HCT116 (cell line): ENCODE data around the genes RINL, ZFP36 and SUPT5H.

DNA sequence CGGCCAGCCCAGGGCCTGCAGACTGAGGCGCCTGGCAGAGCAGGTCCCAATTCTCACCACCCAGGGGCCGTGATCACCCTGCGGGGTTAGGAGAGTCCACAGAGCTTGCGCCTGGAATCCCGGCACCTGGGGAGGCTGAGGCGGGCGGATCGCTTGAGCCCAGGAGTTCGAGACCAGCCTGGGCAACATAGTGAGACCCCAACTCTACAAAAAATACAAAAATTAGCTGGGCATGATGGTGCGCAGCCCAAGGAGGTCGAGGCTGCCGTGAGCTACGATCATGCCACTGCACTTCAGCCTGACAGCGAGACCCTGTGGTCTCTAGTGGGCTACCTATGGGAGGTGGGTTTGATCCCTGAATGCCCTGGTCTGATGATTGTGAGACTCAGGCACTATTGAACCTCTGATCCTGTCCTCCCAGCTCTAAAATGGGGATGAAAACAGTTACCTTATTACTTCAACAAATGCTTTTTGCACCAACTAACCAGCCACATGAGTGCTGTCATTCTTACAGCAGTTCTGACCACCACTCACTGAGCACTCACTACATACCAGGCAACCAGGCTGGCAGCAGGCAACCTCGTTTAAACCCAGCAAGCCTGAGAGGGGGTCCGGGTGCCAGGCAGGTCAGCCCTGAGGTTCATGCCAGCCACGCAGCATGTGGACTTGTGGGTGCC, 19.5 kb downstream of the CAPN12 start:
- RRBS: no CpG with 5 or more reads among the region's 18 CpGs

- RRBS: over 99% methylated on average over 6 of the region's 9 CpGs
Observed at GRCh38 chr19:38730996-38731287, 13.3 kb downstream of the CAPN12 start.

GRCh38 chr19:38736476-38737290, 7.6 kb downstream of the CAPN12 start:
- RRBS: 66% methylated on average over 4 of the region's 34 CpGs

DNA sequence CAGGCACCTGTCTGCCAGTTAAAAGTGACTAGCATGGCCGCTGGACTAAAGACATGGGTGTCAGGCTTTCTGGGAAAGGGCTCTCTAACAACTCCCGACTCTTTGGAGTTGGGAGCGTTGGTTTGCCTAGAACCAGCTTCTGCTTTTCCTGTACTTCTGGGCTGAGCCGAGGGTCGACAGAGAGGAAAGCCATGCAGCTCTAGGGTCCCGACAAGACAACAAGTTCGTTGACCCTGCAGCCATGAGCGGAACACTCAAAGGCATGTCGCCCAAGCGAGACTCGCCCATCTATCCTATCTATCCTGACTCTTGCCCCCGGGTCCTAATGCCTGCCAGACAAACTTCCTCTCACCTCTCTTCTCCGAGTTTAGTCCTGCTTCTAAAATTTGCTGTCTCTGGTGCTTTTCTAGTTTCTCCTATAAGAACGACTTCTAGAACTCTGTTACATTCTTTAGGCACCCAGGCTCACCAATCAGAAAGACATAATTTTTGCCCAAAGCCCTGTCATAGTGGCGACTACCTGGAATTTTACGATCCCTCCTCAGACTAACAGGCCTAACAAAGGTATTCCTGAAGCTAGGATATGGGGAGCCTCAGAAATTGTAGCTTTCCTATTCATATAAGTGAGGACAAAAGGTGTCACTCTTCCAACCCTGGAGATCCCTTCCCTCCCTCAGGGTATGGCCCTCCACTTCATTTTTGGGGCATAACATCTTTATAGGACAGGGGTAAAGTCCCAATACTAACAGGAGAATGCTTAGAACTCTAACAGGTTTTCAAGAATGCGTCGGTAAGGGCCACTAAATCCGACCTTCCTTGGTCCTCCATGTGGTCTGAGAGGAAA, 7.9 kb downstream of the ECH1 start:
- RRBS: no CpG with 5 or more reads among the region's 19 CpGs

DNA sequence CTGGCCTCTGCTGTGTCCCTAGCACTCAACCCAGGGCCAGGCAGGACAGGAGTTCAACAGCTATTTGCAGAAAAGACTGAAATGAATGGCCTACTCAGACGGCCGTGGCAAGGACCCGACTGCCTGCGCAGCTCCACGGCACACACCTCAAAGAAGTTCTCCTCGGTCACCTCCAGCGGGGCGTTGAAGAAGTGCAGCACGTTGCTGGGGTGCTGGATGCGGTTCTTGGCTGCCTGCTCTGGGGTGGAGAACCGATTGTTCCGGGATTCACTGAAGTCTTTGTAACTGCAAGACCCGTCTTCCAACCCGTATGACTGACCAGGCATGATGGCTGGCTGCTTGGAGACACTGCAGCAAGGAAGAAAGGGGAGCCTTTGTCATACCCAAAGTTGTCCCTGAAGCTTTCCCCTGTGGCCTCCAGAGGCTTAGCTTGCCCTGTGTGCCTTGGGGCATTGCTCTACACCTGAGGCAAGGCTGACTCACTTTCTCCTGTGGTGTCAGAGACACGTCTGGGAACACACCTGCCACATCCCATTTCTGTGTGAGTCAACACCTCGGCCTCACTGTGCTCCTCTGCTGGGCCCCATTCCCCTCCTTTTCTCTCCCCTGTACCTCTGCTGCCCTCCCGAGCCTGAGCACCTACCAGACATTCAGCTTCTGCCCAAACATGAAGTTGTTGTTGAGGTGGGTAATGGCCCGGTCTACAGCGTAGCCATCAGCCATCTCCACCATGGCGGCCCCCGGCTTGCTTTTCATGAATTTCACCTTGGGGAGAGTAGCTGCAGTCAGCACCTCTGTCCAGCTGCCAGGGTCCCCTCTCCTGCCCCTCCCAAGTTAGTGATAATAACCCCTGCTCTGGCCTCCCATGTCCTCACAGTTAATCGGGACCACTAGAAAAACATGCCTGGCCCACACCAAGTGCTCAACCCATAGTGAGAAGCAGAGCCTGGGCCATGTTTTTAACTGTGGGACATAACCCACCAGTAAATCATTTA, 7.0 kb upstream of the ECH1 start:
- RRBS: no CpG with 5 or more reads among the region's 22 CpGs

- RRBS: no CpG with 5 or more reads among the region's 12 CpGs
Observed at GRCh38 chr19:38840566-38841354, 9.0 kb downstream of the HNRNPL start.

GRCh38 chr19:38852215-38852850, 2.5 kb upstream of the HNRNPL start:
- RRBS: 2% methylated on average over 10 of the region's 47 CpGs

DNA sequence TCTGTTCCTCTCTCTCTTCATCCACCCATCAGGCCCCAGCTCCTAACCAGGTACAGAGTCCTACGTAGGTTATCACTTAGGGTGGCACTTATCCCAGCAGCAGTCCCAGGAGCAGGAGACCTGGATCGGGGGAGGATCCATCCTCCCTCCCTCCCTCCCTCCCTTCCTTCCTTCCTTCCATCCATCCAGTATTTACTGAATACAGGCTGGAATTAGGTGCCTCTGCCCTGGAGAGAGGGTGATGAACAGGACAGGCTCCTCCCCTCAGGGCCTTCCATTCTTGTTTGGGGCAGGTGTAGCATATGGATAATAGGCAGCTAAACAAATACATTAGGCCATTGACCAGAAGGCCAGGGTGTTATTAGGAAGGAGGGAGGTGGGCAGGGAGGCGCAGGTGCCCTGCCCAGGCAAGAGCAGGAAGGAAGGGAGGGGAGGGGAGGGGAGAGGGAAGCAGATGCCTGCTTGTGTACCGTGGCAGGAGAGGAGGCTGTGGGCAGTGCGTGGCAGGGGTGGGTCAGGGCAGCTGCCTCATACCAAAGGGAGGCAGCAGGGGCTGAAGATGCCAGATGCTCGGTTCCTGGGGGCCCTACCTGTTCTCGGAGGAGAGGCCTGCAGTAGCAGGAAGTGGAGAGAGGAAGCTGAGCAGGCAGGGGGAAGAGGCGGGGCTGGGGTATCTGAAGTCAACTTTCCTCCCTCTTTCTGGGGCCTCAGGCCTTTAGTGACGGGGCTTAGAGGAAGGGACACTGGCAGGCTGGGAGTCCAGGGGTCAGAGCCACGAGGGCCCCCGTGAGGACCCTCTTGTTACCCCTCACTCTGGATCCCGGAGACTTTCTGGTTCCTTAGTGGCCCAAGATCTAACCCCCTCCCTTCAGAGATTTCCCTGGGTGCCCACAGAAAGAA, at the start of gene RINL:
Gene RINL, minus strand, starts transcription at position 634 of the 900 bp plus-strand sequence.
- RRBS: 85% methylated on average over 1 of the region's 12 CpGs

GRCh38 chr19:39160489-39161275, 35.1 kb downstream of the PAK4 start:
- RRBS: no CpG with 5 or more reads among the region's 18 CpGs

- RRBS: no CpG with 5 or more reads among the region's 11 CpGs
Observed at GRCh38 chr19:39357452-39358243, 15.4 kb downstream of the SAMD4B start.

- RRBS: no CpG with 5 or more reads among the region's 5 CpGs
Observed at GRCh38 chr19:39362293-39362987, 20.2 kb downstream of the SAMD4B start.

- RRBS: no CpG with 5 or more reads among the region's 15 CpGs
Observed at GRCh38 chr19:39383085-39383838, 7.6 kb downstream of the PAF1 start.

DNA sequence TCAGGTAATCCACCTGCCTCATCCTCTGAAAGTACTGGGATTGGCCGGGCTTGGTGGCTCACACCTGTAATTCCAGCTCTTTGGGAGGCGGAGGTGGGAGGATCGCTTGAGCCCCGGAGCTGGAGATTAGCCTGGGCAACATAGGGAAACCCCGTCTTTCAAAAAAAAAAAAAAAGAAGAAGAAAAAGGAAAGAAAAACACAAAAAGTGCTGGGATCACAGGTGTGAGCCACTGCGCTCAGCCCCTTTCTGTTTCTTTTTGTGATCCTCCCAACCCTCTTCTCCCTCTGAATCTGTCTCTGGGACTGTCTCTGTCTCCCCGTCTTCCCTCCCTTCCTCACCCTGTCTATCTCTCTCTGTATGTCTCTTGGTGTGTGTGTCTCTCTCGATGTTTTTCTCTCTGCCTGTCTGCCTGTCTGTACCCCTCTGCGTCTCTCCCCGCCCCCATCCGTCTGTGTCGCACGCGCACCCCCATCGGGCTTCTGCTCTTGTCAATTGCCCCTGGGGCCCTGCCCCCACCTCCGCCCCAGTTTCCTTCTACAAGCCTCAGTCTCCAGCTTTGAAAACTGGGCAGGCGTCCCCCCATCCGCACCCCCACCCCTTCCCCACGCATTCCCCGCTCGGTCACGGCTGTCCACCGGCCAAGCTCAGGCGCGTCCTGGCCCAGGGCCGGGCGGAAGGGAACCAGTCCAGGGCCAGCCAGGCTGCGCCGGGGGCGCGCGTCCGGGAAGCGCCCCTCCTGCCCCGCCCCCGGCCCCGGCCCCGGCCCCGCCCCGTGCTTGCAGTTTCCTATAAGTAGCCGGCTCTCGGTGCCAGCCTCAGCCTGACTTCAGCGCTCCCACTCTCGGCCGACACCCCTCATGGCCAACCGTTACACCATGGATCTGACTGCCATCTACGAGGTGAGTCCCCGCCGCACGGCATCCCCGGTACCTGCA, at the start of gene ZFP36:
Gene ZFP36, plus strand, starts transcription at position 820 of the 937 bp plus-strand sequence.
- RRBS: 3% methylated on average over 8 of the region's 51 CpGs

DNA sequence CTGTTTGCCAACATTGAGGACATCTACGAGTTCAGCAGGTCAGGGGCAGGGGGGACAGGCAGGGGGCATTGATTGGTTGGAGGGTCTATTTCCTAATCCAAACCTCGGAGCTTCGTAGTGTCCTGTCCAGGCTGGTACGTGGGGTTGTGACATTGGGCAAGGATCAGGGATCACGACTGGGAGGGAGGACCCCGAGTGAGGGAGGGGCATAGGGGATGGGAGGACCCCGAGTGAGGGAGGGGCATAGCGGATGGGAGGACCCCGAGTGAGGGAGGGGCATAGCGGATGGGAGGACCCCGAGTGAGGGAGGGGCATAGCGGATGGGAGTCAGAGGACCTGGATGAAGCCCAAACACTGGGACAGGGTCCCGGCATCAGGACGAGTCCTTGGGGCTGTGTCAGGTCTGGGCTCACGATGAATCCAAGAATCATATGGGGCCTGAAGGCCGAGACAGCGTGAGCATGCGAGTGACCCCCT, 3.0 kb downstream of the PLEKHG2 start:
- RRBS: no CpG with 5 or more reads among the region's 18 CpGs

- RRBS: no CpG with 5 or more reads among the region's 14 CpGs
Observed at GRCh38 chr19:39421771-39422304, 9.4 kb downstream of the PLEKHG2 start.

- RRBS: 65% methylated on average over 5 of the region's 25 CpGs
Observed at GRCh38 chr19:39430697-39431594, 4.8 kb downstream of the RPS16 start.

DNA sequence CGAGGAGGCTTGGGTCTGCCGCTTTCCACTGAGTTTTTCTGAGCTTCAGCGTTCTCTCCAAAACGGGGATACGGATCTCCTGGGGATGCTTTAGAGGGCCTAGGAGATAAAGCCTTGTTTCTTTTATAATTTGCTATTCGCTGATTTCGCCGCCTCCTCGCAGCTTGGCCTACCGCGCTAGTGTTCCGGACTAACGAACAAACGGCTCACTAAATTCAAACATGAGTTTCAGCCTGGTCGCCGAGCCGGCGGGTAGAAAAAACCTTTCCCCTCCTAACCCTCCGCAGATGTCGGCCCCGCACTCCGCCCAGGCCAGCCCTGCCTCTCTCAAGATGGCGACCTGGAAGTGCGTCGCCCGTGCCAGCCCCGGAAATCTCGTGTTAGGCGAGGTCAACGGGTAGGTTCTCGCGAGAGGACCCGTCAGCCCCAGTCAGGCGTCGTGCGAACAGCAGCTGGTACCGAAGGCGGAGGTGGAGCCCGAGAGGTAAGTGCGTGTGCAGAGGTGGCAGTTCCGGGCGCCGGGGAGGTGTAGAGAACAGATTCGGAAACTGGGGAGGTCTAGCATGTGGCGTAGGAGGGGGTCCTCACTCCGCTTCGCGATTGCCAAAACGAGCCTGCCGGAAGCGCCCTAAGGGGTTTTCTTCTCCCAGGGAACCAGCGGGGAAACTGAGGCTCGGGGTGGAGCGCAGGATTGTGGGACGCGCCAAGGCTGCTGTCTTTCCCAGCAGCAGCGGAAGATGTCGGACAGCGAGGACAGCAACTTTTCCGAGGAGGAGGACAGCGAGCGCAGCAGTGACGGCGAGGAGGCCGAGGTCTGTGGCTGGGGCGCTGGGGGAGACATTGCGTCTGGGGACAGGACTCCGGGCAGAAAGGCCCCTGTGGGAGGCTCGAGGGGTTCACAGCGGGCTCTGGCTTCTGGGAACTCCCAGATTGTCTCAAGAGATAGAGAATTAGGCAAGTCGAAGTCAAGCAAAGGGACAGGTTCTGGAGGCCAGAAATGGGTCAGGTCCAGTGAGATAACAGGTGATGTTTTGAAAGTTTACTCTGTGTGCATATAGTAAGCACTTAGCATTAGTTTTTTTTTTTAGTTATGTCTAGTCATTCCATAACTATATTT, at the start of gene SUPT5H:
Gene SUPT5H, plus strand, starts transcription at position 429 of the 1,117 bp plus-strand sequence.
- RRBS: 3% methylated on average over 10 of the region's 71 CpGs

GRCh38 chr19:39467534-39467977, 13.1 kb upstream of the TIMM50 start:
- RRBS: no CpG with 5 or more reads among the region's 4 CpGs

DNA sequence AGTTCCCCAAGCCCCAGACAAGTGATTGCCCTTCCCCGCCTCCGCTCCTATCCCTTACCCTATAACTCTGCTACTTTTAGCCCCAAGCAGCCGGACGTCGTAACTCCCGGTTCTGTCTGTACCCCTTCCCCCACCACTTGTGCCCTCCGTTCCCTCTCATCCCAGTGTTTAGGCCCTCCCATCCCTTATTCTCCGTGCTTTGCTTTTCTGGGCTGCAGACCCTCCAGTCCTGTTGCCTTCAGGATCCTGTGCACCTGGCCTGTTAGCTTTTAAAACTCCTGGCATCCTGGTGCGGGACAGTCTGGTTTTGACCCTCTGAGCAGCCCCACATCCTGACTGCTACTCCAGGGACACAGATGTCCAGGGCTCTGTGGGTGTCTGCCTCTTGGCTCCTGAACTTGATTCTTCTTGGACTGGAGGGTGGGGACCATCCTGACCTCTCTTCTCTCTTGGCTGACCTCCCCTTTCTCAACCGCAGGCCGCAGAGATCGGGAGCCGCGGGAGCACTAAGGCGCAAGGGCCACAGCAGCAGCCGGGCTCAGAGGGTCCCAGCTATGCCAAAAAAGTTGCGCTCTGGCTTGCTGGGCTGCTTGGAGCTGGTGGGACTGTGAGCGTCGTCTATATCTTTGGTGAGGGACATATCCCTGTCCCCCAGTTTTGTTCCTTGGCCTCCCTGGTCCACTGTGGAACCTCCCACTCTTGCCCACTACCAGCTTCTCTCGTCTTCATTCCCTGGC, 935 bp downstream of the TIMM50 start:
- RRBS: no CpG with 5 or more reads among the region's 20 CpGs

DNA sequence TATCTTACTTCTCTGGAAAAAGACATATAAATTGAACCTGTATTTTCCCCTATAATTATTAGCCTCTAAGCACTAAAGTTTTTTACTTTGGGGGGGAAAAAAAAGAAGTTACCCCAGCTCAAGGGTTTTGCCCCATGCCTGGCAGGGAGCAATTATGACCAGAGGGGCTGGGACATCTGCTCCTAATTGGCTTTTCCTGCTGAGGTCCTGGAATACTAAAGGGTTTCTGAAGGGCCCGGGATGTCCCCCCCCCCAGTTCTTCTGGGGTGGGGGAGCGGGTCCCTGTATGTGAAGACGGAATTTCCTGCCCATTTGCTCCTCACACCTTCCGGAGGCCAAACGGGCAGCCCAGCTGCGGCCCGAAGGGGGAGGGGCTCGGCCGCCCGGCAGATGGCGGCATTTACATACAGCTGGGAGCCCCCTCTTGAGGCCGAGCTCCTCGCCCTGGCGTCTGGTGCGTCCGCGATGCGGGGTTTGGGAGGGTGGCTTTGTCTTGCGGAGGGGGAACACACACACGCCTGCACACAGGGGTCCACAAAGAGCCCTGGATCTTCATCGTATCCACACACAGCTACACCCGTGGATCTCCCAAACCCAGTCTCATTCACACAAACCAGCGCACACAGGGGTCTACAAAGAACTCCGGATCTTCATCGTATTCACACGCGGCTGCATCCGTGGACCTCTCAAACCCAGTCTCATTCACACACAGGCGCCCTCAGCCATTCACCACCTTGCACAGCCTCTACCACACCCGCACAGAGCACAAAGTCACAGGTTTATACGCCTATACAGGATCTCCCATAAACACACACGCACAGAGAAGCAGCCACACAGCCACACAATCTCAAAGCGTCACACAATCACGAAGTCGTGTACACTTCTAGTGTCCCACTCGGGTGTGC, 864 bp upstream of the DLL3 start:
- RRBS: 76% methylated on average over 8 of the region's 36 CpGs